Islet of Langerhans (tissue), 1 donor: ENCODE data around the gene ANKRD18B.

DNA sequence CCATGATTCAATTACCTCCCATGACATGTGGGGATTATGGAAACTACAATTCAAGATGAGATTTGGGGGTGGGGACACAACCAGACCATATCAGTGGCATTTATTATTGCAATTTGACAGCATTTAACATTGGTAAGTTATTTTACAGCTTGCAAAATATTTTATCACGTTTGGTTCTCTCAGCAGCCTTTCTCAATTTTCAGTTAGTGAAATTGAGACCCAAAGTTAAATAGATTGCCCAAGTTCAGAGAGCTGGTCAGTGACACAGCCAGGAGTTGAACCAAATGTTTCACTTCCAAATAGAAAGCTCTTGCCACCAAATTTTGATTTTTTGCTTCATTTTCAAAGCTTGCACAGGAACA, 271.4 kb upstream of the C9orf72 start:
- RRBS = no CpG with 5 or more reads among the region's 1 CpG

- RRBS = no CpG with 5 or more reads among the region's 35 CpGs
Measured at GRCh38 chr9:29450294-29451135, 237.1 kb upstream of the LINGO2 start.

GRCh38 chr9:32344418-32345005, 39.9 kb upstream of the ACO1 start:
- RRBS = no CpG with 5 or more reads among the region's 8 CpGs

GRCh38 chr9:32384780-32385158, 326 bp downstream of the ACO1 start:
- RRBS = 2% methylated on average over 3 of the region's 23 CpGs

DNA sequence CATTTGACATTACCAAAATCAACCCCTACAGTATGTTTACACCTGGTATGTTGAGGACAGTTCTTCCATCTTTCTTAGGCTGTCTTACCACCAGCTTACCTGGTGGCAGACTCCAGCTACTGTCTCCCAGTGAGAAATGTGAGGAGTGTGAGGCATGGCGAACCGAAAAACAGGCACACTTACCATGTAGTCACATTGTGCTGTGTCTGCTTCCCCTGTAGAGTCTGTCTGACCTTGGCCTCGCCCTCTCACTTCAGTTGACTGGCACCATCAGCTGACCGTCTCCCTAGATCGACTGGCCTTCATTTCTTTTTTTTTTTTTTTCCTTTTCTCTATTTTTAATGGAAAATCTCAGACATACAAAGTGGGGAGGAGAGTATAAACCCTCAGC, 4.9 kb downstream of the ACO1 start:
- RRBS = no CpG with 5 or more reads among the region's 5 CpGs

DNA sequence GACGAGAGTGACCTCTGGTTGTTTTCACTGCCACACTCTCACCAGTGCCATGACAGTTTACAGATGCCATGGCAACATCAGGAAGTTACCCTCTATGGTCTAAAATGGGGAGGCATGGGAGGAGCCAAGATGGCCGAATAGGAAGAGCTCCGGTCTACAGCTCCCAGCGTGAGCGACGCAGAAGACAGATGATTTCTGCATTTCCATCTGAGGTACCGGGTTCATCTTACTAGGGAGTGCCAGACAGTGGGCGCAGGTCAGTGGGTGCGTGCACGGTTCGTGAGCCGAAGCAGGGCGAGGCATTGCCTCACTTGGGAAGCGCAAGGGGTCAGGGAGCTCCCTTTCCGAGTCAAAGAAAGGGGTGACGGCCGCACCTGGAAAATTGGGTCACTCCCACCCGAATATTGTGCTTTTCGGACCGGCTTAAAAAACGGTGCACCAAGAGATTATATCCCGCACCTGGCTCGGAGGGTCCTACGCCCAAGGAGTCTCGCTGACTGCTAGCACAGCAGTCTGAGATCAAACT, 73.0 kb upstream of the TMEM215 start:
- RRBS = no CpG with 5 or more reads among the region's 25 CpGs

- RRBS = no CpG with 5 or more reads among the region's 5 CpGs
Measured at GRCh38 chr9:33157817-33158306, 9.3 kb downstream of the B4GALT1 start.

GRCh38 chr9:33227002-33227212, 13.1 kb upstream of the SPINK4 start:
- RRBS = no CpG with 5 or more reads among the region's 3 CpGs

DNA sequence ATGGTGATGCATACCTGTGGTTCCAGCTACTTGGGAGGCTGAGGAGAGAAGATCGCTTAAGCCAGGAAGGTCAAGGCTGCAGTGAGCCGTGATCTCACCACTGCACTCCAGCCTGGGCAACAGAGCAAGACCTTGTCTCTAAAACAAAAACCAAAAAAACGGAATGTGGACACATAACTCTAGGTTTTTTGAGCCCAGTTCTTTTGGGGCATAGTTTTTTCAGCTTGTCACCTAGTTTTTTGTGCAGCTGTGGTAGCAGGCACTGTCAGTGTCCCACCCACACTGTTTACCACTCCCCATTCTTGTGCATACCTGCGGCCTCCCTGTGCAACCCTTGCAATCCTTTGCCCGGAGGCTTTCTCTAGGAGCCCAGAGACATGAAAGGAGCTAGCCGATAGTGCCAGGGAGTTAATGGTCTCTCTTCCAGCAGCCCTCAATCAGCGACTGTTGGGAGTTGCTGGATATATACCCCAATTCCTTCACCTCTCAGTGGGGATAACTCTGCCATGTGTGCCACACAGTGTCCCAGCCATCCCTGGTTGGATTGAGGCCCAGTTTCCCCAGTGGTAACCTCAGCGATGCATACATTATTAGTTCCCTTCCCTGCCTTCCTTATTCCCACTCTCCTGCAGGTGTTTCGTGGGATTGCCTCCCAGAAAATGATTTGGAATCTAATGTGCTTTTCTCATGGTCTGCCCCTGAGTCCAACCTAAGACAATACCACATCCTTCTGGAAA, 8.6 kb upstream of the SPINK4 start:
- RRBS = no CpG with 5 or more reads among the region's 9 CpGs

DNA sequence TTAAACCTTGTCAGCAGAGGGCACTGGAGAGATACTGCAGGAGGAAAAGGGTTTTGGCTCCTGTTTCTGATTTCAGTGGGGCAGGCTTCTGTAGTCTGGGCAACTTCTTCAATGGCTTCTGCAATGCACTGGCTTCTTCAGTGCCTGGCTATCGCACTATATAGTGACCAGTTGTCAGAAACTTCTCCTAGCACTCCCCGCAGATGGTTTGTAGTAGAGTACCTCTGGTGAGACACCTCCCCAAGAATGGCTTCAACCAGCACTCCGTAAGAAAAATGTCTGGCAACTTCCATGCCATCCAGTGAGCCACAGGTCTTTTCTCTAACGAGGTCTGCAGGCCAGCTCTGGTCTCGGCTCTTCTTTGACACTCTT, 3.2 kb upstream of the NFX1 start:
- RRBS = no CpG with 5 or more reads among the region's 5 CpGs

GRCh38 chr9:33294517-33295266, 4.4 kb downstream of the NFX1 start:
- RRBS = no CpG with 5 or more reads among the region's 11 CpGs

DNA sequence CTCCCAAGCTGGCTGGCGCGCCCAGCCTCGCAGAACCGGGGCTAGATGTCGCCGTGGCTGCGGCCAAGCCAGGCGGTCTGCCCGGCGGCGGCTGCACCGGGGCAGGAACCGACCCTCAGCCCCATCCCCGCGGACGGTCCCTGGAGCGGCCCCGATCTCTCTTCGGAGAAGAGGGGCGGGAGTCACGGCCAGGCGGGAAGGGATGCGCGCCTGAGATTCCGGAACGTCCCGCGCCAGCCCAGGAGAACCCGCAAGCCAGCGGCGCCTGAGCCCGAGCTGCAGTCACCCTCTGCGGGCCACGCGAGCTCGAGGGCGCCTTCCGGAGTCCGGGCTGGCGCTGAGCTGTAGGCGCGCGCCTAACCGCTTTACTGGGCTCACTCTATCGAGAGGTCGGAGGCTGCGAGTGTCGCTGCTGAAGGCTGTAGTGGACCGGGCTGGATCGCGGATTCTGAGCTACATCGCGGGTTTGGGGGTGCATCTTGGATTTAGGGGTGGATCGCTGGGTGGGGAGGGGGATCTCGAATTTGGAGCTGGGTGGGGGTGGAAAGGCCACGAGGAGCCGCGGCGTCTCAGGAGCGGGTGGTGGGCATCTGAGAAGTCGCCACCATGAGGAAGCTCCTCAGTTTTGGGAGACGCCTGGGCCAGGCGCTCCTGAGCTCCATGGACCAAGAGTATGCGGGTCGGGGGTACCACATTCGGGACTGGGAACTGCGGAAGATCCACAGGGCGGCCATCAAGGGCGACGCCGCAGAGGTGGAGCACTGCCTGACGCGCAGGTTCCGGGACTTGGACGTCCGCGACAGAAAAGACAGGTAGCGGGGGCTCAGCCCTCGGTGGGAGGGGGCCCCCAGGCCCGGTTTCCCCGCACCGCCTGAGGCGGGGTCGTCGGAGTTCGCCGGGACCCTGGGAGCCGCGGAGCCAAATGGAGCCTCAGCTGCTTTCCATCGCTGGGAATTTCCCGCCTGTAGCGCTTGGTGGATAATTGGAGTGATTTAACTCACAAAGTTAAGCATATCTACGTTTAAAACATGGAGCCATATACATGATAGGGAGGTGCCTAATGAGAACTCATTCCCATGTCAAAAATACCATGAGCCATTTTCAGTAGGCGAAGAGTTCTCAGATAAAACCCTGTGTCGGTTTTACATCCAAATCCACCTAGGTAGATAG, at the start of gene ANKRD18B:
Gene ANKRD18B (plus strand): TSS at position 368 of the 1,170 bp plus-strand sequence.
- RRBS = 9% methylated on average over 19 of the region's 95 CpGs

GRCh38 chr9:33620810-33621453, 96.9 kb downstream of the ANKRD18B start:
- RRBS = no CpG with 5 or more reads among the region's 8 CpGs

DNA sequence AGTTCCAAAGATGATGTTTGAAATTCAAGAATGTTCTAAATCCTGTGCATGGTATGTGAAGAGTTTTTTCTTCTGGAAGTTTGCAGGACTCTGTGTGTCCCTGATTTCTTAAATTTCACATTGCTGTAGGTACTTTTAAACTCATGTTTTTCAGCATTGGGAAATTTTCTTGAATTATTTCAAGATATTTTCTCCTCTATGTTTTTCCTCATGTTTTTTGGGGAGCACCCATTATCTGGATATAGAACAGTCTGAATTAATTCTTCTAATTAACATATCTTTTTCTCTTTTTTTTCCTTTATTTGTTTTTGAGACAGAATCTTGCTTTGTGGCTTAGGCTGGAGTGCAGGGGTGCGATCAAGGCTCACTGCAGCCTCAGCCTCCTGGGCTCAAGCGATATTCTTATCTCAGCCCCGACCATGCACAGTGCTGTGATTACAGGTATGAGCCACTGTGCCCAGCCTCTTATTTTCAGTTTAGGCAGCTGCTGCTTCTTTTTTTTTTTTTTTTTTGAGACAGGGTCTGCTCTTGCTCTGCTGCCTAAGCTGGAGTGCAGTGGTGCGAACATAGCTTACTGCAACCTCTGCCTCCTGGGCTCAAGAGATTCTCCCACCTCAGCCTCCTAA, 20.1 kb downstream of the UBE2R2 start:
- RRBS = no CpG with 5 or more reads among the region's 4 CpGs

DNA sequence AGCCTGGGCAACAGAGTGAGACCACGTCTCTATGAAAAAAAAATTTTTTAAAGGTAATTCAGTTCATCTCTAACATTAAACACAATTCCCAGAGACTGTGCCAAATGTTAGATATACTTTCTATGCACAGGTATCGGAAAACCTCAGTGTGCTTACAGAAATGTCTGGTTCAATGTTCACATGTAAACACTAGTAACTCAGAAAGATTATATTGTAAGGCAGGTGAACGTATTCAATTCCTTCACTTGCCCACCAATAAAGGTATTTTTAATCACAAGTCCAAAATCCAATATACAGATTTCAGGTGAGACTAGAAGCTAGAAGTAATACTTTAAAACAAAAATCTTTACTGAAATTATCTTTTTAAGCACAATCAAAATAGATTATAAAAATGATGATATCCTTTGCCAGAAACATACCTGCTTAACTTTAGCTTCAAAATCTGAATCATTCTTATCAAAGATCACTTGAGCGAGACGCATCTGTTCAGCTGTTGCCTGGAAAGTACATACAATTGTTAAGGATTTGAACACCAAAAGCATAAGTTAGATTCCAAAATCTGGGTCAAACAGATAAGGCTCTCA, 50.2 kb downstream of the UBAP2 start:
- RRBS = no CpG with 5 or more reads among the region's 5 CpGs

- RRBS = no CpG with 5 or more reads among the region's 5 CpGs
Measured at GRCh38 chr9:34016949-34017440, 31.7 kb downstream of the UBAP2 start.

DNA sequence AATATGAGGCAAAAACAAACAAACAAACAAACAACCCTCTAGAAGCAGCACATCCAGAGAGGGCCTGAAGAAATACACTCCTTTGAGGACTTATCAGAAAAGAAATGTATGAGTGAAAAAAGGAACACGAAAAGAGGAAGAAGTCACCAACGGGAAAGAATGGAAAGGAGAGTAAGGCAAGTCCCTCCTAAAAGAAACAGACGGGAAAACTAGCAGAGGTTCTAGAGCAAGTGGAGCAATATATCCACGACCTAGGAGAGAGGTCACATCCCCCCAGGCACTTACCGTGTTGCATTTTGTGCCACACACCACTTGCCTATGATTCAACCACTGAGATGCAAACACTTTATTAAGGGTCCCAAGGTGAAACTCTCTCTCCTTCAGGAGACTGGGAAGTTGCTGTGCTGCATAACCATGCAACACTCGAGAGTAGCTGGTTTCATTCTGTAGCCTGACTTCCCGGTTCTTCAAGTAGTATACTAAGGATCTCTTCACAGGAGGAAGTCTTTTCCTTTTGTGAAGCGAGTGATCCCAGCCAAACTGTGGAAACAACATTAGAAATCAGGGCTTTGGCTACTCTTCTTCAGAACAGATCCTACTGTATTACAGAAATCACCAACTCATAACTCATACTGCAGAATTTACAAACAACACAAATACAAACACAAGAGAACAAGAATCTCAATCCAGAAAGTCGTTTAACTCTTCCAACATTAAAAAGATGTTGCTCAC, 1.6 kb downstream of the DCAF12 start:
- RRBS = no CpG with 5 or more reads among the region's 9 CpGs

DNA sequence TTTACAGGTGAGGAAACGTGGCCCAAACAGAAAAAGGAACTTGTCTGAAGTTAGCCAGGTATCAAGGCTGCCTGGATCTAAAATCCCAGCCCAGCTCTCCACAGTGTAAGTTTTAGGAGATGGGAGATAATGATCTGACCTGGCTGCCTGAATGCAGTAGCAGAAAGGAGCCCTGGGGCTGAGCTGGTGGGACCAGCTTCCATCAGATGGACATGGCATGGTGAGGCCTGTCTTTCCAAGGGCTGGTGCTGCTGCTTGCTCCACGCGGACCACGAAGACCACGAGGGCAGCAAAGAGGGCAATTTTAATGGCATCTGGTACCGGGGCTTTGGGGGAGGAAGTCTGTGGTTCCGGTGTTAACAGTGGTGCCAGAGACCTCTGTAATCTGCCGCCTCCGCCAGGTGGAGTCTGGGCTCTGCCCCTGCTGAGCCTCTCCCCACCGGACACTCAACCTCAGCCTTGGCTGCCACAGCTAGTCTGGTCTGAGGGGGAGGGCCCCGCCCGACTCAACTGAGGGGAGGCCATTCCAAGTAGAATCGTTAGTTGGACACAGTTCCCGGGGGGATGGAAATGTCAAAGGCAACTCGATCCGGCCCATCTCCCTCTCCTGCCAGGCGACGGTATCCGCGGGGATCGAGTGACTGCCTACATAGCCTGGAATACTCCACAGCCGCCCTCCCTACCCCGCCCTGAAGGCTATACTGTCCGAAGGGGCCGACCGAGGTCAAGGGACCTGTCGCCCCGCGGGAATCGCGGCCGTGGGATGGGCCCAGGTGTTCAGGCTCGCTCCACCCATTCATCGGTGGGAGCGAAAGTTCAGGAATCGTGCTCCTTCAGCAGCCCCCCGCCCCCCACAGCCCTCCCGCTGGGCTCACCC, 542 bp downstream of the MYORG start:
- RRBS = 19% methylated on average over 2 of the region's 38 CpGs

DNA sequence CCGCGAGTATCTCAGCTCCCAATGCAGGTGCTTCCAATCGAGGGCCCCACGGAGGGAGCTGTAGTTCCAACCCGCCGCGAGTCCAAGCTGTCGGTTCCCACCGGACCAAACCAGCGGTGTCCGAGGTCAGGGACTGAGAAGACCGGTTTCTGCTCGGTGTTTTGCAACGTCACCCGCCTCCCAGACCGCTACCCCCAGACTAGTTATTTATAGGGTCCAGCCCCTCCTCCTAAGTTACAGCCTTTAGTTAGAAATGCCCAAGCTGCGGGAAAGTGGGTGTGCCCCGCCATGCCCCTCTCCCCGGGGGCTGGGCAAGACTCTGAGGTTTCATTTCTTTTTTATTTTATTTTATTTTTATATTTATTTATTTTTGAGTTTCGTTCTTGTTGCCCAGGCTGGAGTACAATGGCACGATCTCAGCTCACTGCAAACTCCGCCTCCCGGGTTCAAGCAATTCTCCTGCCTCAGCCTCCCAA, 765 bp upstream of the MYORG start:
- RRBS = 11% methylated on average over 4 of the region's 23 CpGs